Islet of Langerhans (tissue), 1 donor: ENCODE results near the genes ASGR1, ELP5, FGF11 and FXR2.

DNA sequence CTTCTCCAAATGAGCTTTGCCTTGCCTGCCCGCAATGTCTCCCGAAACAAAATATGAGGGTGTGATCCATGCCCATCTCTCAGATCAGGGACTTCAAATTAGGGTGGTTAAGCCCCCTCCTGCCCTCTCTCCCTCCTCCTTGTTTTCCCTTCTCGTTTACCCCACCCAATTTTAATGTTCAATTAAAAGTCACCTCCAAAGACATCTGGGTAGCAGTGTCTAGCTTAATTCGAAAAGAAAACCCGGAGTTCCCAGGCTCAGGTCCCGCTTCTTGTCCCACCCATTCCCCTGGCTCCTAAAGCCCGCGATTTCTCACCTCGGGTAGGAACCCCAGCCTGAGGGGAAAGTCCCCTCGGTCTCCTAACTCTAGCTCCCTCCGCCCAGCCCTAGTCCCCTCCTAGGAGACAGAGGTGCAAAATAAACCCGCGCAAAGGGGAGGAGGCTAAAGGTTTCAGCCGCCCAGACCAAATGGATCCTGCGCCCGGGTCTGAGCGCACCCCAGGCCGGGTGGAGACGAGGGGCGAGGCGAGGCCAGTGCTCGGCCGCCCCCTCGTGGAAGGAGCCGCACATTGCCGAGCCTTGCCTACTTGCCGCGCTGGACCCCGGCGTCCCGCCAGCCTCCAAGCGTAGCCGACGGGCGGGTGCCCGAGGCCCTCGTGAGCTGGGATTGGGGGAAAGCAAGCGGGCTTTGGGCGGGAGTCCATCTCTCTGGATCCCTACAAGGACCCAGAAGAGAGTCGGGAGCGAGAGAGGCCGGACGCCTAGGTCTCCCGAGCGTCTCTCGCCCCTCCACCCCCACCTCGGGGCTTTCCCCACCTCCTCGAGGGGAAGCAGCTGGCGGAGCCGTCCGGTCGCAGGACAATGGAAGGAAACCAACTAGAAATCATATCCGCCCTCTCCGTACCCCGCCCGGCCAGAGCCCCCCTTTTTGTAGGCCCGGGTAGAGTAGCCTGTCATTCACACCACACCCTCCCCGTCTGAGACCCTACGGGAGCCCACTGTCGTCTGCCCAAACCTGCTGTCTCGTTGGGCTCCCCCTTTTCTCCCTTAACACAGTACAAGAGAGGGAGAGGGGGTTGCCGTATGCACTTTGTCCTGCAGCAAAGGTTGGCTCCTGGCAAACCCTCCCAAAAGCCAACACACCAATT lies 872 bp upstream of the BCL6B start:
- RRBS: 7% methylated on average over 24 of the region's 62 CpGs

- RRBS: no CpG with 5 or more reads among the region's 17 CpGs
Observed at GRCh38 chr17:7037820-7038757, 2.3 kb downstream of the SLC16A13 start.

- RRBS: no CpG with 5 or more reads among the region's 4 CpGs
Observed at GRCh38 chr17:7112710-7113188, 1.9 kb downstream of the ASGR2 start.

DNA sequence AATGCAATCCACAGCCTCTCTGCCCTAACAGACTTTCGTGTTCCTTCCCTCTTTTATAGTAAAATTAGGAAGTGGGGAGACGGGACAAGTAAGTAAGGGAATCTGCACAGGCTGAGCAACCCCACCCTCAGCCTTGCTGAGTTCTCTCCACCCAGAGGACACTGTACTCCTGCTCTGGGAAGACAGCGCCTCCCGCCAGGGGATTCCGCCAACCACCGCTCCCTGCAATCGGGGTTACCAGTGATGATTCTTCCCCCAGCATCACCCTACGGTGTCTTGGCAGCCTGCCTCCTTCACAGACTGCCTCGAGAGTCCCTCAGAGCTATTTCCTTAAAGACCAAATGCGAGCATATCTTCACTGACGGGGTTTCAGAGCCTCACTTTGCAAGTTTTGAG lies 22.6 kb upstream of the ASGR2 start:
- RRBS: no CpG with 5 or more reads among the region's 11 CpGs

DNA sequence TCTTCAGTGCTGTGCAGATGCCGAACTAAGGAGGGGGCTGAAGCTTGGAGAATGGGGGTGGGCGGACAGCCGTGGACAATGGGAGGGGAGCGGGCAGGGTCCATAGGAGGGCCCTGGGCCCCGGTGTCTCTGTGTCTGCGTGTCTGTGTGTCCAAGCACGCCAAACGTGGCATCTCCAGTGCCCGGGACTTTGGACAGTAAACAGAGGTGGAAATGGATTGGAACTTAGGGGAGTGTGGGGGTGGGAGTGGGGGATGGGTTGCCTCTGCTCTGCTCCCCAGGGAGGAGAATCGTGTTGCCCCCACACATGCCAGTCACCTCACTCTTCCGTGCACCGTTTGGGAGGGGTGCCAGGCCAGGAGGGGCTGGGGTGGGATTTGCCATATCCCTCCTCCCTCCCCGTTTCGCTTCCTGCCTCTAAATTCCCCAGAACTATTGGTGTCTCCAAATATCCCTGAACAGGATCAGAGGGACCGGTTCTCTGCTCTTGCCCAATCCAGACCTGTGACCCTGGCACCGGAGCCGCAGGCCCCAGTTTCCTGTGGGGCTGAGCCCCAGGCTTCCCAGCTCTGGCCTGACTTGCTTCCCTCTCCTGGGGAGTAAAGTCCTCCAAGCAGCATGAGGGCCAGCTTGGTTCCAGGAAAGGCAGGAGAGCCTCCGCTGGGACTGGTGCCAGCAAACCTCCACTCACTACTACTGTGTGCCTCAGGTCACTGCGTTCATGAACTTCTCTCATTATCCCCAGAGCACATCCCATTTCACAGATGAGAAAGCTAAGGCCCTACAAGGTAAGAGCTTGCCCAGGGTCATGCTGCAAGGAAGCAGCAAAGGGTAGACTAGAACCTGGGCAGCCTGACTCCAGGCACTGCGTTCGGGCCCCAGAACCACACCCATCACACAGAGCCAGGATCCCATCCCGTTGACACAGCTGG lies at the start of gene ASGR1:
ASGR1 (minus strand) TSS at position 149 of the 932 bp plus-strand sequence.
- RRBS: 35% methylated on average over 7 of the region's 22 CpGs

- RRBS: 16% methylated on average over 6 of the region's 43 CpGs
Observed at GRCh38 chr17:7204617-7205579, 12.5 kb downstream of the DLG4 start.

DNA sequence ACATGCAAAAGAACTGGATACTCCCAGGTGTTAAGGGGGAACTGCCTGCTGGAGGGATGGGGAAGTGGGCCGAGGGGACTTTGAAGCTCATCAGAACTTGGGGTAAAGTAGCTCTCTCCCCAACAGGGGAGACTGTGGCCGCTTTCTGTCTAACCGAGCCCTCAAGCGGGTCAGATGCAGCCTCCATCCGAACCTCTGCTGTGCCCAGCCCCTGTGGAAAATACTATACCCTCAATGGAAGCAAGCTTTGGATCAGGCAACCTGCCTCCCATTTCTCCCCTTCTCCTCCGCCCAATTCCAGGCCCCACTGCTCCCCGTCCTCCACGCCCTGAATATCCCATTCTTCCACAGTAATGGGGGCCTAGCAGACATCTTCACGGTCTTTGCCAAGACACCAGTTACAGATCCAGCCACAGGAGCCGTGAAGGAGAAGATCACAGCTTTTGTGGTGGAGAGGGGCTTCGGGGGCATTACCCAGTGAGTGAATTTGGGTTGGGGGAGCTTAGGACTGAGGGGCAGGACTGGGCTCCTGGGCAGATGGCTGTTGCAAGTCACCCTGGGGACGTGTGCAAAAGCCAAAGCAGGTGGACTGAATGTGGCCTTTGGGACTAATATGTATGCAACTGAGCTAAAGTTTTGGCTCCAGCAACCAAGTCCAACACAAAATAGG lies 2.2 kb downstream of the ACADVL start:
- RRBS: no CpG with 5 or more reads among the region's 12 CpGs

GRCh38 chr17:7223573-7223751 lies 3.7 kb downstream of the ACADVL start:
- RRBS: no CpG with 5 or more reads among the region's 3 CpGs

- RRBS: 5% methylated on average over 7 of the region's 23 CpGs
Observed at GRCh38 chr17:7251854-7252170, 203 bp upstream of the ELP5 start.

DNA sequence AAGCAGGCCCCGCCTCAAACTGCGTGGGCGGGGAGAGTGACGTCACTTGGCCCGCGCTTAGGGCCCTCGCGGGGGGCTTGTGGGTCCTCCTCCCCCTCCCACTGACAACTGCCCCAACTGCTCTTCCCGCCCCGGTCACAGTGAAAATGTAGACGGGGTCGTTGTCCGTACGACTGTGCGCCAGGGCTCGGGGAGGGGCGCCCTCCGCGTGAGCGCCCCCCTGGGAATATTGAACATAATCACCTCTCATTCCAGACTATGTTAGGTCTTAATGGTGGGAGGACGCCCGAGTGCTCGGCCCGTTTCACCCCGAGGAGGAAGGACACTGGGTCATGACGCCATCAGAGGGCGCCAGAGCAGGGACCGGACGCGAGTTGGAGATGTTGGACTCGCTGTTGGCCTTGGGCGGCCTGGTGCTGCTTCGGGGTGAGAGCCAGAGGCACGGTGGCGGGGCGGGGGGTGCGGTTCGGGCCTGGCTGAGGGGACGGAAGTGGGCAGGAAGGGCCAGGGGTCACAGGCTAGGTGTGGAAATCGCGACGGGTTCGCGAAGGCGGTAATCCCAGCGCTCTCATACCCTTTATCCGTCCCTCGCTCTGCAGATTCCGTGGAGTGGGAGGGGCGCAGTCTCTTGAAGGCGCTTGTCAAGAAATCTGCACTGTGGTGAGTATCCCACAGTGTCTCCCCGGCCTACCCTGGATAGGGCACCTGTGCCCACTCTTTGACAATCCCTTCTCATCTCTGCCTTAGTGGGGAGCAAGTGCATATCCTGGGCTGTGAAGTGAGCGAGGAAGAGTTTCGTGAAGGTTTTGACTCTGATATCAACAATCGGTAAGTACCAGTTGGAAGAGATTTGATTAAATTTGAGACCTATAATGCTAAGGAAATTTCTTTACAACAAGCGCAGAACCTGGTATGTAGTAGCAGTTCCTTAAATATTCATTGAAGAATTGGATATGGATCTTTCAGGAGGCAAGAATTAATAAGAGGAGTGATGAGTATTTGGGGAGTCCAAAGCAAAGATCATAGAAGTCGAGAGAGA lies at the start of gene ELP5:
ELP5 (plus strand) TSS at position 45 of the 1,039 bp plus-strand sequence.
- RRBS: no CpG with 5 or more reads among the region's 57 CpGs

GRCh38 chr17:7280417-7280696 lies 1.2 kb upstream of the SLC2A4 start:
- RRBS: no CpG with 5 or more reads among the region's 10 CpGs

DNA sequence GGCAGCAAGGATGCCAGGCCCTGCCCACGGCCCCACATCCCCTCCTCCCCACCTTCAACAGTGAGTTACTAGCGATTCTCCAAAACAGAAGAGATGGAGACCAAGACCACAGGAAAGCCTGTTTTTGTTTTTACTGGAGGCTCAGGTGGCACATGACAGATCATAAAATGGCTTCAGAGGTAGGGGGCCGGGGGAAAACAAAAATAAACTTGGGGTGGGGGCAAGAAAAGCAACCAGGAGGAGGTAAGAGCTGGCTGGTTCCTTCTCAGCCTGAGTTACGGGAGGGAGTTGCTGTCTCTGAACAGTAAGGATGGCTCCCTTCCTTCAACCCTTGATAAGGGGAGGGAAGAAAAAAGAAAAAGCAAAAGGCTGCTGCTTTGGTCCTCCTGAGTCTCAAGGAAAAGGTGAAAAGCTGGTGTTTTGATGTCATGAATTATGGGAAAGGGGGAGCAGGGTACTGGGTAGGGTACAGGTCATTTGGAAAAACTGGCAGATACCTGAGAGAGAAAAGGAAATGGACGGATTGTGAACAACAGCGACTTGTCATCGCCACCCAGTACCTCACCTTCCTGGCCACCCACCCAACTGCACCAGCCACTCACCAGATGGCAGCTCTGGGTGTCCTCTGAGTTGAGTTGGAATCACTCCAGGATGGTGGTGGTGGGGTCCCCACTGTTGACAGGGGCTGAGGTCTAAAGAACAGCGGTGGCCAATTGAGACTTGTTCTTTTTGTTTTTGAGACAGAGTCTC lies 6.1 kb downstream of the YBX2 start:
- RRBS: no CpG with 5 or more reads among the region's 8 CpGs

DNA sequence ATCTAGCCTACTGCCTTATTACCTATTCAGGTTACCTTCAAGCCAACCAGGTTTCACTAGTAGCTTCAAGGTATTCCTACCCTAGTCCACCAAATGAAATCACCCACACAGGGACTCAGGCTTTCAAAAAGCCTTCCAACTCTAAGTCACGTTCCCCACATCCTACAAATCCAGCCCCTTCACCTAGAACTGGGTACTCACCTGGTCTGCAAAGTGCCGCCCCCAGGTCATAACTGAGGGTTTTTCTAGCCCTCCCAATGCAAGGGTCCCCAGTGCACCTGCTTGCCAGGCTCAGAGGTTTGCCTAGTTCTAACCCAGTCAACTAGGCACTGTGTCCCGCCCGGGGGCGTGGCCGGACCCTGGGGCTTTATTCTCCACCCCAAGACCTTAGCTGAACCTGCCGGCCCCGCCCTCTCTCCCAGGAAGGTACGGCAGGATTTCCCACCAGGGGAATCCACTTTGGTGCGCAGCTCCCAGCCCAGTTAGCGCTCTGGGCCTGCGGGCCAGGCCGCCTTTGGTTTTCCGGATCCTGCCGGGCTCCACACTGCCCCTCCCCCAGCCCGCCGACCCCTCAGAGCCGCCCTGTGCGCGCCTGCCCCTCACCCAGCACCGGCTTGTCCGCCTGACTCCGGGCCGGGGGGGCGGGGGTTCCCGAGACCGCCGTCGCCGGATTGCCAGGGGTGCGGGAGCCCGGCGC lies 664 bp downstream of the YBX2 start:
- RRBS: 7% methylated on average over 8 of the region's 33 CpGs

DNA sequence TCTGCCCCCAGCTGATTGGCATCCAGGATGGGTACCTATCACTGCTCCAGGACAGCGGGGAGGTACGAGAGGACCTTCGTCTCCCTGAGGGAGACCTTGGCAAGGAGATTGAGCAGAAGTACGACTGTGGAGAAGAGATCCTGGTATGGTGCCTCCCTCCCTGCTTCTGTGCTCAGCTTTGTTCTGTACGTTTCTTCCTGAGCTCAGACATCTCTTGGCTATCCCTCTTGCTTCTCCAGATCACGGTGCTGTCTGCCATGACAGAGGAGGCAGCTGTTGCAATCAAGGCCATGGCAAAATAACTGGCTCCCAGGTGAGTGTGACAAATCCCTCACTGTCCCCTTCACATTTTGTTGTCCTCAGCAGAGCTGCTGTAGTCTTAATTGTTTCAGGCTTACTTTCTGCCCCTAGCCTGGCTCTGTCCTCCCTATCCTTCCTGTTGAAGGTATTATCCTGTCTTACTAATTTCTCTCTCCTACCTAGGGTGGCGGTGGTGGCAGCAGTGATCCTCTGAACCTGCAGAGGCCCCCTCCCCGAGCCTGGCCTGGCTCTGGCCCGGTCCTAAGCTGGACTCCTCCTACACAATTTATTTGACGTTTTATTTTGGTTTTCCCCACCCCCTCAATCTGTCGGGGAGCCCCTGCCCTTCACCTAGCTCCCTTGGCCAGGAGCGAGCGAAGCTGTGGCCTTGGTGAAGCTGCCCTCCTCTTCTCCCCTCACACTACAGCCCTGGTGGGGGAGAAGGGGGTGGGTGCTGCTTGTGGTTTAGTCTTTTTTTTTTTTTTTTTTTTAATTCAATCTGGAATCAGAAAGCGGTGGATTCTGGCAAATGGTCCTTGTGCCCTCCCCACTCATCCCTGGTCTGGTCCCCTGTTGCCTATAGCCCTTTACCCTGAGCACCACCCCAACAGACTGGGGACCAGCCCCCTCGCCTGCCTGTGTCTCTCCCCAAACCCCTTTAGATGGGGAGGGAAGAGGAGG lies 3.5 kb downstream of the GPS2 start:
- RRBS: no CpG with 5 or more reads among the region's 15 CpGs

- RRBS: 5% methylated on average over 3 of the region's 11 CpGs
Observed at GRCh38 chr17:7393781-7394053, 608 bp downstream of the PLSCR3 start.

GRCh38 chr17:7438899-7439988 lies at the start of gene FGF11:
Gene FGF11, plus strand, starts transcription at chr17:7439512.
- RRBS: 10% methylated on average over 8 of the region's 50 CpGs

- RRBS: no CpG with 5 or more reads among the region's 10 CpGs
Observed at GRCh38 chr17:7459474-7460040, 14.7 kb downstream of the CHRNB1 start.

DNA sequence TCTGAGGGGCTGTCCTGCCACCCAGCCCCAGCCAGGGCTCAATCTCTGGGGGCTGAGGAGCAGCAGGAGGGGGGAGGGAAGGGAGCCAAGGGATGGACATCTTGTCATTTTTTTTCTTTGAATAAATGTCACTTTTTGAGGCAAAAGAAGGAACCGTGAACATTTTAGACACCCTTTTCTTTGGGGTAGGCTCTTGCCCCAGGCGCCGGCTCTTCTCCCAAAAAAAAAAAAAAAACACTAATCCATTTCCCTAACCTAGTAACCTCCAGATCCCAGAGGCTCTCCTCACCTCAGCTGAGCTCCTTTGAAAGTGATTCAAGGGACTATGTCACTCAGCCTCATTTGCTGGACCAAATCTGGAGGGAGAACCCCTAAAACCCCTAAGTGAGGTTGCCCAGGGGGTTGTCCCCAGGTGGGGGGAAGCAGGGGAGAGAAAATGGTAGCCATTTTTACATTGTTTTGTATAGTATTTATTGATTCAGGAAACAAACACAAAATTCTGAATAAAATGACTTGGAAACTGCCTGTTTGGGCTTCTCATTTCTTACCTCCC lies 880 bp upstream of the CD68 start:
- RRBS: no CpG with 5 or more reads among the region's 3 CpGs

- RRBS: 3% methylated on average over 24 of the region's 97 CpGs
Observed at GRCh38 chr17:7614616-7615721, at the start of gene FXR2. Gene FXR2, minus strand, starts transcription at chr17:7614897.

DNA sequence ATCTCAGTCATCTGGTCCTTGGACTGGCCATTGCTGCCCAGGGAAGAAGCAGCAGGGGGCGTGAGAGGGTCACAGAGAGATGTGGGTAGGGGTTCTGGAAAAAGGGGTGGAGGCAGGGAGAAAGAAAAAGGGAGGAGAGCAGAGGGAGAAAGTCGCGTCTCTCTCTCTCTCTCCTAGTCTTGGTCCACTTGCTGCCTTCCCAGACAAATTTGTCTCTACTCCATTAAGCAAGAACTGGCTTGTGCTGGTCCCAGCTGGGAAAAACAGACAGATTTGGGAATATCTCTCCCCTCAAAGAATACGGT lies 4.5 kb downstream of the SHBG start:
- RRBS: no CpG with 5 or more reads among the region's 4 CpGs